Metanephros (tissue), 2 donors: Measurements from ENCODE around the gene ANP32A.

DNA sequence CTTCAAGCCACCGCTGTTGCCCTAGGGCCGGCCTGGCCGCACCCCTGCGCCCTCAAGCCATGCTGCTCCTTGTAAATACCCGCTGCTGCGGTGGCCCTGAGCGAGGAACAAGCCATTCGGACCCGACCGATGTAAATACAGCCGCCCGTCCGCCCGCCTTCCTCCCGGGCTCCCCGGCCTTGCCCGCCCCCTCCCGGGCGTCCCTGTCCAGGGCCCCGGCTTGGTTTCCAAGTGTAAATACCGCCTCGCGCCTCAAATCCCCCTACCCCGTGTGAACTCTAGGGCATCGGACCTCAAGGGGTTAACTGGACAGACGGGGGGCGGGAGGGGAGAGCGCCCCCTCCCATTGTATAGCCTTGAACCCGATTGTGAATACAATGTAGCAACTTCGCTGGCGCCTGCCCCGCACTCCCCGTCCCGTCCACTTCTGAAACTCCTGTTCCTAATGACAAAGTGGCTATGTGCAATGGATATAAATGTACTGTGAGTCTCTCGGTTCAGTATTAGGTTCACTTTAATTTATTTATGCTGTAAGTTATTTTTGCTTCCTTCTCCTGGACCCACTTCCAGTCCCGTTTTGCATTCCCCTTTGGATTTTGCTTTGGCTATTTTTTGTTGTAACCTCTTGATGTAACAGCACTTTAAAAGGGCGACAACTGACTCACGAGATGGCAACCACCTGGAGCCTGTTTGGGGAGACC is 8.7 kb downstream of the SKOR1 start:
- RAMPAGE, long total RNA: no peak

GRCh38 chr15:67834644-67835013 is 9.3 kb downstream of the SKOR1 start:
- RAMPAGE, long total RNA: no peak

DNA sequence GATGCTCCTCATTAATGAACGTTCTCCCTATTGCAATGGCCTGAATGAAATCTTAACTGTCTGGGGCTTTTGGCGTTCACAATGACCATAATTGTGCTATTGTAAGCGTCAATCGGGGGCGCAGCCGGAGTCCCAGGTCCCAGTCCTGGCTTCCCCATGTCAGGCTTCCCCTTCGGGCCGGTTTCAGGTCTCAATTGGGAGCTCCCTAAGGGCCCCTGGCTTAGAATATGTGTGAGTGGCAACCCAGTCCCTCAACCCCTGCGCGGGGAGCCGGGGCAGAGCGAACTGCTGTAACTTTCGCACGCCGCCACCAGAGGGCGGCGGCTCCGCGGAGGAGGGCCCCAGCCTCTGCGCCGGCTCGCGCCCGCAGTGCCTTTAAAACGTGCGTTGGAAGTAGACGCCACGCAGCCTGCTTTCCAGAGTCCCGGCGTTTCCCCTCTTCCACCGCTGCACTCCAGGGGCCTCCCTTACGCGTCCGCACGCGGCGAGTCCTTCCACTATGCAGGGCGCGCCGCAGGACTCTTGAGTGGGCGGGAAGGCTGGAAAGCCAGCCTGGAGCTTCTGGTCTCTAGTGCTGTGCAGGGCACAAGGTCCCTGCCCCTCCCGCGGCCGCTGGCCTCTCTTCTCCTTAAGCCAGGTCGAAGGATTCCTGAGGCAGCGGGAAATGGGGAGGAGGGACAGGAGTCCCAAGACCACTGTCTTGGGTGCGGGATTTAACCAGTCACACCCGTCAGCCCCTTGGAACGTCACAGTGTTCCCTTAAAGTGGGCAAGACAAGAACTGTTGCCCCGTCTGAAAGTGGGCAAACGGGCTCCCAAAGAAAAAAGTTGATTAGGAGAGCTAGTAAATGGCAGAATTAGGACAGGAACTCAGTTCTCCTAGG is 38.2 kb downstream of the SKOR1 start:
- RAMPAGE, long total RNA: no peak

GRCh38 chr15:67884157-67885343 is 59.2 kb downstream of the SKOR1 start:
- RAMPAGE, long total RNA: no peak

GRCh38 chr15:67943709-67944592 is 110.2 kb upstream of the PIAS1 start:
- RAMPAGE, long total RNA: no peak

- RAMPAGE, long total RNA: no peak
Measured at GRCh38 chr15:67961308-67961753, 92.8 kb upstream of the PIAS1 start.

- RAMPAGE, long total RNA: no peak
Measured at GRCh38 chr15:68197479-68198081, 7.6 kb downstream of the CALML4 start.

DNA sequence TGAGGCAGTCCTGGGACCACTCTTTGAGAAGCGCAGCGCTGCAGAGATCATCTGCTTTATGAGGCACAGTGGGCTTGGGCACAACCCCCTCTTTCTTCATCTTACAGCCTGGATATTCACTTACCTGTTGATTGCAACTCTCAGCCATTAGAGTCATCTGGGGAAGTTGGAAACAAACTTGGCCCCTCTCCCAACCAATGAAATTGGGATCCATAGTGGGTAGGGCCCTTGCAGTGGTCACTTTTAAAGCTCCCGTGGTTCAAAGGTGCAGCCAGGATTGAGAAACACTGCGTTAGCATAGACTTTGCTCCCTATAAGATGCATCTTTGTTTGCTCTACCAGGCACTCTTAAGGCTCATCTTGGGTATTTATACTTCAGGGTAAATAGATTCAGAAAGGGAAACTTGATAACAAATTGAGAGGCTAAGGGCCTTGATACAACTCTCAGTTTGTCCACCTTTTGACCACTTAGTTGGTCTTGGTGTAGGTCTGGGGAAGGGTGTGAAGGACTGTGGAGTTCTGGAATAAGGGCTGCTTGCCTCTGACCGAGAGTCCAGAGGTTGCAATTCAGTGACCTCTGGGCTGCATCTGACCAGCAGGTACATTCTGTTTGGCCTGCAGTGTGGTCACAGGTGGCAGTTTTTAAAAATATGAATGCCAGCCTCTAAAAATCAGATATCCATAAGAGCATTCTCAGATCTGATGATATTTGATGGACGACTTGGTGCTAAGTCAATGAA is 22.8 kb downstream of the FEM1B start:
- RAMPAGE, long total RNA: no peak

- RAMPAGE, long total RNA: no peak
Measured at GRCh38 chr15:68306377-68306956, 28.9 kb downstream of the FEM1B start.

DNA sequence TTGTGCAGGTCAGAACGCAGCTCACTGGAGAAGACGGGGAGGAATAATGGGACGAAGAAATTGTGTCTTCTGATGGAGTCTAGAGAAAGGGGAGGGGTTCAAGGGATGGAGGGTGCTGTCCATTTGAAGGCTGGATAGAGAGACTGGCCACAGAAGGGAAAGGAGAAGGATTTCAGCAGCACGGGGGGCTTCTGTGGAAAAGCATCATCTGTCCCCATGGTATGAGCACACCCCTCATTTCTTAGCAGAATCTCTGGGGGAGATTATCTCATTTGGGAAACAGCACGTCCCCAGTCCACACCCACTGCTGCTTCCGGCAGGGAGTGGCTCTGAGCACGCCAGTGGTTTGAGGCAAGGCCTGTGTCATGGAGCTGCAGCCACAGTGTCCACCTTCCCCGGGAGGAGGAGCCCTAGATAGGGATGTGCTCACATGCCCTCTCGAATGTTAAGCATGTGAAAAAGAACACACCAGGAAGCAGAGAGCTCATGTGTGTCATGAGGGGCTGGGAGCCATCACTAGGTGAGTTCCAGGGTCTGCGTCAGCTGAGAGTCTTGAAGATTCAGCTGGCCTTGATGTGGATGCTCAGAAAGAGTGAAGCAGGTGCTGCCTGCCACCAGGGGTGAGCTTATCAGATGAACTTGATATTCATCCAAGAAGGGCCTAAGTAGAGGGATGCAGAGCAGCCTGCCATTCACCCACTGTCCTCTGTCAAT is 16.5 kb downstream of the ITGA11 start:
- RAMPAGE, long total RNA: no peak

DNA sequence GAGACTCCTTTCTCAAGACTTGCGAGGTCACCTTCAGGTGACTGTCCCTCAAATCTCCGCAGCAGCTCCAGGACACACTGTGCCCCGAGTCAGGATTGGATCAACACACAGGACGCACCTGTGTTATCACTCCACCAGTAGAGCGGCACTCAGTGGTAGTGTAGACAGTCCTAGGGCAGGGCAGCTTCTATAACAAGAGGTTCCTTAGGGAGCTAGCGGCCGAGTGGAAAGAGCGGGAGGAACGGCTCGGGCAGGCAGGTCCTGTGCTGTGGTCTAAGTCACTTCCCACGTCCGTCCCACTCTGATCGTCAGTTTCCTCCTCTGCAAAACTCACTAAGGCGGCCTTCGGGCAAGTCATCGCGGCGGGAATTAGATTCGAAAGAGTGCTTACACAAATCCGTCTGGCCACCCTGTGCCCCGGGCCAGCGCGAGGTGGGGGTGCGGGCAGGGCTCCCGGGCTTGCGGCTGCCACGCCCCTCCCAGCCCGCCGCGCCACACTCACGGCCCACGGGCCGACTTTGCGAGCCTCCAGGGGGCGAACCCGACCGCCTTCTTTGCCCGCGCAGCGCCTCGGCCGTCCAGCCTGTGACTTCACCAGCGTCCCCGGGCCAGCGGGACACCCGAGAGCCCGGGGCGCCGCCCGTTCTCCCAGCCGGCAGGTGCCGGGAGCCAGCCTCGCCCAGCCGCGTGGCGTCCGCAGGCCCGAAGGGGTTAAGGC is 555 bp upstream of the CORO2B start:
- RAMPAGE, long total RNA: no peak

GRCh38 chr15:68586156-68586697 is 7.4 kb downstream of the CORO2B start:
- RAMPAGE, long total RNA: no peak

DNA sequence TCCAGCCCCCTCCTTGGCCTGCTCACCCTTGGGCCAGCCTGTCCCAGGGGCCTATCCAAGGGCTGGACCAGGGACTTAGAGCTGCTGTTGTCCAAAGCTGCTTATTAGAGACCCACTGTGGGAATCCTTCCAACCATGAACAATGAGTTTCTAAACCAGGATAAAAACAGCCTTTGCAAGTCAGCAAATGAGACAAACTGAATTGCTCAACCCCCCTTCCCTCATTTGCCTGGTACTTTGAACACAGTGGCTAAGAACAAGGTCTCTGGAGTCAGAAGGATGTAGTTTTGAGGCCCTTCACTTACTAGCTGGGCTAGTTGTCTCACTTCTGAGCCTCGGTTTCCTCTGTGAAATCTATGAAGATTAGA is 44.8 kb downstream of the ANP32A start:
- RAMPAGE, long total RNA: no peak

- RAMPAGE, long total RNA: no peak
Measured at GRCh38 chr15:68782690-68783415, 37.8 kb downstream of the ANP32A start.

DNA sequence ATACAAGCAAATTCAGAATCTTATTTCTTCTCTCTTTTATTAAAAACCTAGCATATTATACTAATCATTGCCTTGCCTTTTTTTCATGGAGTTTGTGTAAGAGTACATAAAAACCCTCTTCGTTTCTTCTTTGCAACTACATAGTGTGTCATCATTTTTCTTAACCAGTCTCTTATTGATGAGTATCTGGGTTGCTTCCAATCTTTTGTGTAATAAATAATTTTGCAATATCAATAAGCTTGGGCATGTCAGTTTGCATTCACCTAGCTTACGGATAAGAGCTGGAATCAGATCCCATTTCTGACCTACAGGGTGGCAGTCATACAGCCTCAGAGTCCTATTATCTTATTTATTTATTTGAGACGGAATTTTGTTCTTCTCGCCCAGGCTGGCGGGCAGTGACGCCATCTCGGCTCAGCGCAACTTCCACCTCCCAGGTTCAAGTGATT is 18.4 kb downstream of the ANP32A start:
- RAMPAGE, long total RNA: no peak

GRCh38 chr15:68819371-68819688 is 1.4 kb downstream of the ANP32A start:
- RAMPAGE, long total RNA: no peak

- RAMPAGE, long total RNA: no peak
Measured at GRCh38 chr15:68819689-68820243, 929 bp downstream of the ANP32A start.

DNA sequence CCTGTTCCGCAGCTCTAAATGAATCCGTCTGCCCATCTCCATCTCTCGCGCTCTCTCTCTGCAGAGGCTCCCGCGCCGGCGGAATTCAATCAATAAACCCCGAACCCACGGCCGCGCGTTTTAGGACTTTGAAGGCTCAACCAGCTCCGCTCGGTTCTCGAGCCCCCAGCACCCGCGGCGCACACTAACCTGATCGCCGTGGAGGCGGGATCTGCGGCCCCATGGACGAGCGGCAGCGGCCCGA is at the start of gene ANP32A:
Gene ANP32A, minus strand, starts transcription at position 186 of the 244 bp plus-strand sequence.
- RAMPAGE, long total RNA: start-site peak on the minus strand centred at position 131 of the sequence, 152 bp wide, 4,027 and 964 reads in 2 replicates

DNA sequence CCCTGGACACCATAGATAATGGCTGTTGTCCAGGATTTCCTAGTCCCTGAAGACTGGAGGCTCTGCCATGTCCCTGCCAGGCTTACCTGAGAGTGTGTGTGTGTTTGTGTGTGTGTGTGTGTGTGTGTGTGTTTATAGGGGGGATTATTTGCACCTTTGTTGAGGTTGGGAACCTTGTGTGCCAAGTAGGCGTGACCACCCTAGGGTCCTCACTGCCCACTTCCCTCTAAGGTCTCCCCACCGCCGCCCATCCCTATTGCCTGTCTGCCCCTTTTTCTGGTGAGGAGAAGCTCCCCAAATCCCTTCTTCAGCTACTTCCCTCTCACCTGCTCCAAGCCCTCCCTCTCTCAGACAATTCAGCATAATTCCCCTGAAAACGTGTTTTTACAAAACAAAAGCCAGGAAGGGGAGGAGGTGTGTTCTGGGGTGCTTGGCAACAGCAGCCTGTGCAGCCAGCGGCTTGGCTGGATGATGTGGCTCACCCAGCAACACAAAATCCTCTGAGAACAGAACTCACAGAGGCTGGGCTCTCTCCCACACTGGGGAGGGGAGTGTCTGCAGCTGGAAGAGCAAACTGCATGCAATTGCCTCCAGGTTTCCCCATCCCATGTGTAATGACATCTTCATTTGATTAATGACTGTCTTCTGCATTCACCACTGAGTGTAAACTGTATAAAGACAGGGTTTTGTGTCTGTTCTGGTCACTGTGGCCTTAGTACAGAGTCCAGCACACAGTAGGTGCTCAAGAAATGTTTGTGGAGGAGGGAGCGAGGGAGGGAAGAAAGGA is 70.3 kb upstream of the GLCE start:
- RAMPAGE, long total RNA: no peak

GRCh38 chr15:69128849-69129397 is 31.5 kb upstream of the GLCE start:
- RAMPAGE, long total RNA: no peak